Neural progenitor cell (in vitro differentiated cells): Measurements from ENCODE around the gene RPE.

GRCh38 chr2:209146607-209146979 is 277.3 kb upstream of the MAP2 start:
- RAMPAGE, long total RNA = no peak

- RAMPAGE, long total RNA = no peak
Observed at GRCh38 chr2:209426210-209426774, 2.4 kb downstream of the MAP2 start.

DNA sequence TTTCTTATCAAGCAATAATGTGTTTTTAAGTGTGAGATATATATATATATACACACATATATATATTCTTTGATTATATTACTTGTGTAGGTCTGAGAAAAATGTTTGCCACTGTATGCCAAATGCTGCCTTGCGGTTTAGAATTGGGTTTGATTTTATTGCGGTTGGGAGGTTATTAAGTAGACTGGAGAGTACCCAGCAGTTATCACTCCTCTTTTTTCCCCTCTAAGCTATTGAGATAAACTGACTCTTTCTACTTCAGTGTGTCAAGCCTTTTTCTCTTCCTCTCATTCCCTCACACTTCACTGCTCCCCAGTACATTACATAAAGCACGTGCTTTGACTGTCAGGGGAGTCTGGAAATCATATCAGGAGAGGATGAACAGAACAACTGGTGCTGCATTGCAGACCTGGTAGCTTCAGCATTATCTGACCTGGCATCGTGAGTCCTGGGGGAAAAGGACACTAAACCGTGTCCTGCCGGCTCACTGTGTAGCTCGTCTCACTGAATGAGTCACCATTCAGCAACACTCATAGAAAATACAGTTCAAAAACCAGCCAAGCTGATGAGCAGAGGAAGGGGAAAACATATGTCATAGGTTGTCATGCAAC is 108.6 kb upstream of the UNC80 start:
- RAMPAGE, long total RNA = no peak

DNA sequence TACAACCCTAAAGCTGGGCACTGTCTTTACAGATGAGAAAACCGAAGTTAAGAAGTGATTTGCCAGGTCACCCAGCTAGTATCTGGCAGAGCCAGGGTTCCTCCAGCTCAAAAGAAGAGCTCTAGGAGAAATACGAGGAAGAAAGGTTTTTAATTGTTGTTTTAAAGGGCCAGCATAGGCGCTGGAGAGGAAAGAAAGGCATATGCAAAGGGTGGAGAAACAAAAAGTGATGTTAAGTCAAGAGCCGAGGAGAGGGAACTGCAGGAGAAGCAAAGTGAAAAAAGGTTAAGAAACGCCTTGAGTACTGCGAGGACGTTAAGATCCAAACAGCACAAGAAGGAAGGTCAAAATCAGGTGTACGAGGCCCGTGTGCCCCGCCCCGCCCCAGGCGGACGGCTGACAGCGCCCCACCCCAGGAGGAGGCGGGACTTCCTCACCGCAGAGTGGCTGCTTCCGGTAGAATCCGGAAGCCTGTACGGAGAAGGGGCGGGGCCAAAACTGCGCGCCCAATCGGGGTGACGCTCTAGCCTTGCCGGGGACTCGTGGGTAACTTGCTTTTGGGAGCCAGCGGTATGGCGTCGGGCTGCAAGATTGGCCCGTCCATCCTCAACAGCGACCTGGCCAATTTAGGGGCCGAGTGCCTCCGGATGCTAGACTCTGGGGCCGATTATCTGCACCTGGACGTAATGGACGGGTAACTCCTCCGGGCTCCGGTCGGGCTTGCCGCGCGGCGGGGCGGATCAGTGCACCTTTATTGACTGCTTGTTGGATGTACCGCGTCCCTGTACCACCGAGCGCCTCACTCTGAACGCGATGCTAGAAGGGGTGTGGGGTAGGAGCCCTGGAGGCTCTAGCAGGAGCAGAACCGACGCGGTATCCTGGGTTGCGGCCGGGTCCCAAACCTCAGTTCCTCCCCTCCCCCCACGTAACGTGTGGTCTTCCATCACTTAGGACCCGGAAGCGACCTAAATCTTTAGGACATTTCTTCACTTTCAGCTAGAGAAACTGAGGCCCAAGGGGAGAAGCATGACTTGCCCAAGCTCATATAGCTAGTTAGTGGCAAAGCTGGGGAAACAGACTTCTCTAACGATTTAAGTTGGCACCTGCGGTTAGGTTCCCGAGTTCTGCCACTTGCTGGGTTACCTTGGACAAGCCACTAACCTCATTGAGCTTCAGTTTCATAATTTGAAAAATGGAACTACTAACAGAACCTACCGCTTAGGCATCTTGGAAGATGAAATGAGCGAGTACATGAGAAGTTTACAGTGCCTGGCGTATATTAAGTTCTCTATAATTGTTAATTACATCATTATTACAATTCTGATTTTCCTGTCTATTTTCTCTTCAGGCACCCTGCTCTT is at the start of gene RPE:
TSS of gene RPE (plus strand) at position 549 of the 1,361 bp plus-strand sequence.
- RAMPAGE, long total RNA = no peak

DNA sequence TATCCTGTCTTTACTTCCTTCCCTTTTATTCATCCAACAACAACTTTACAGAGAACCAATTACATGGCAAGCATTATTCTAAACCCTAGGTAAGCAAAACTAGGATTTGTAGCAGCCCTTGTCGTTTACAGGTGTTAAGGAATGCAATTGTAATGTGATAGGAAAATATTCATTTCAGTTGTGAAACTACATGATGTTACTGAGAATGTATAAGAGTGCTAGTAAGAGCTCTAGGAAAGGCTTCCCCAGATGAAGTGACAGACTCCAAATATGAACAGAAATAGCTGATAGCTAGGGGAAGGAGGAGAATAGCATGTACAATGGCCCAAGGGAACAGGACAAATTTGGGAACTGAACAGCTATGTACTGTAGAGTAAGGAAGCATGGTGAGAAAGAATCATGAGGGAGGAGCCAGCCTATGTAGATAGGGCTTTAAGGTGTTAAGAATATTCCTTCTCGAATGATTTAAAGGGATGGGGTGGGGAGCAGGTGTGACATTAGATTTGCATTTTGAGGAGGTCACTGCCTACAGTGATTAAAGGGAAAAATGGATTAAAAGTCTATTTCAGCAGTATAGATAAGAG is 31.7 kb downstream of the RPE start:
- RAMPAGE, long total RNA = no peak

- RAMPAGE, long total RNA = no peak
Observed at GRCh38 chr2:210050319-210050750, 47.9 kb downstream of the RPE start.

- RAMPAGE, long total RNA = no peak
Observed at GRCh38 chr2:210141081-210141539, 30.1 kb downstream of the KANSL1L start.

- RAMPAGE, long total RNA = no peak
Observed at GRCh38 chr2:210207368-210207859, 17.8 kb downstream of the ACADL start.

- RAMPAGE, long total RNA = no peak
Observed at GRCh38 chr2:210544975-210545456, 11.4 kb upstream of the CPS1 start.

DNA sequence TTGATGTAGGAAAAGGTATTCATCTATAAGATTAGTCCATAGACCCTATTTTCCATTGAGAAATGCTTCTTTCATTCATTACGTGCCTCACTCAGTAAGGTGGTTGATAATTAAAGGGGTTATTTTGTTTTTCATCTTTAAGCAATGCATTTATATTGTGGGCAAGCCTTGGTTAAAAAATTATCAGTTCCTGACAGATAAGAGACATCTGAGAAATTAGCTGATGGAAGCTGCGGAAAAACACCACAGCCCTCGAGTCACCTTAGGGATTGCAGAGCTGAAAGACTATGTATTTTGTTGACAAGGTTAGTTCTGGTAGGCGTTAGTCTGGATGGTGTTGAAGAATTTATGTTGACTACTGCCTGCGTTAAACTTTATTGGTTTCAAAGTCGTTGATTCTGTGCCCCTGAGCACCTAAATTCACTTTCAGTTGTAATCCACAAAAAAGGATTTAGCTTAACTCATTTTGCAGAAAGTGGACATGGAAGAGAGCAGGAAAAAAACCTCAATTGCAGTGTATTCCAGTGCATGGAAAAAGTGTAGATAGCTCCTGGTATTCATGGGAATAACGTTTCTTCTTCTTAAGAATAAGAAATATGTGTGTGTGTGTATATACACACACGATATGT is 18.6 kb downstream of the CPS1 start:
- RAMPAGE, long total RNA = no peak

DNA sequence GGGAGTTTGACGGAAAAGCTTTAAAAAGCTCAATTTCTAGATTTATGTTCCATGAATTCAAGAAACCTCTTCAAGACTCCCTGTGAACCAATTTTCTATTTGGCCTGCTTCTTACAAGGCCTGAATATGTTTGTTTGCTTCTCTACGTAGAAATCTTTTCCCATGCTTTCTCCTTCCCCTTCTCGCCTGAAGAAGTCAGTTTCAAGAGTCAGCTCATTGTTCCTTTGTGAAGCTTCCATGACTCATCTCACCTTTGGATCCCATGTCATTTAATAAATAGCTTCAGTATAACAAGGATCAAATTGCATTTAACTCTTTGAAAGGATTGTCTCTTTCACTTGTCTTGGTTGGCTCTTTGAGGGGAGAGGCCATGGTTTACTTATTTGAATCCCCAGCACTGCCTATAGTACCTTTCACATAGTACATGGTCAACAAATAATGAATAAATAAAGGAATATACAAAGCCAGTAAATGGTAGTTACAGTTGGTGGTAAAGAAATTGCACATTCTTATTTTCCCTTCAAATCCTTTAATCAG is 28.5 kb downstream of the CPS1 start:
- RAMPAGE, long total RNA = no peak

DNA sequence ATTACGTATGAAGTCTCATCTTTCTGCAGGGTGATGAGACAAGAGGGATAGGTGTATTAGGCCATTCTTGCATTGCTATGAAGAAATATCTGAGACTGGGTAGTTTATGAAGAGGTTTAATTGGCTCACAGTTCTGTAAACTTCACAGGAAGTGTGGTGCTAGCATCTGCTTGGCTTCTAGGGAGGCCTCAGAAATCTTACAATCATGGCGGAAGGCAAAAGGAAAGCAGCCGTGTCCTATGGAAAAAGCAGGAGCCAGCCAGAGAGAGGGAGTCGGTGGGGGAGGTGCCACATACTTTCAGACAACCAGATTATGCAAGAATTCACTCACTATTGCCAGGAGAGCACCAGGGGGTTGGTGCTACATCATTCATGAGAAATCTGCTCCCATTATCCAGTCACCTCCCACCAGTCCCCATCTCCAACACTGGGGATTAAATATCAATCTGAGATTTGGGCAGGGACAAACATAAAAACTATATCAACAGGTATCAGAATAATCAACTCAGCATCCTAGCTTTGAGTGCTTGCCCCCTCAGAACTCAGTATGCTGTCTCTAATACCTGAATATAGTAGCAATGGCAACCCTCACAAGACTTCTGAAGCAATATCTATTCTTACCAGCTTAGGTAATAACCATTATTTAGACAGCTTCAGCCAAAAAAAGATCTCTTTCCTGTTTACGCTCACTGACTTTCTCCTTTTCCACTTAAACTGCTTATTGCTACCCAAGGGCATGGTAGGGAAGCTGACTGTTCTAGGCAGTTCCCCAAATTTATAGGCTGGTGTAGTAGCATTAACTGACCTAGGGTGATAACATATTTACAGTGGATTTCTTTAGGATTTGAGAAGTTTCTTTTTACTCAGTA is 64.2 kb downstream of the CPS1 start:
- RAMPAGE, long total RNA = no peak

DNA sequence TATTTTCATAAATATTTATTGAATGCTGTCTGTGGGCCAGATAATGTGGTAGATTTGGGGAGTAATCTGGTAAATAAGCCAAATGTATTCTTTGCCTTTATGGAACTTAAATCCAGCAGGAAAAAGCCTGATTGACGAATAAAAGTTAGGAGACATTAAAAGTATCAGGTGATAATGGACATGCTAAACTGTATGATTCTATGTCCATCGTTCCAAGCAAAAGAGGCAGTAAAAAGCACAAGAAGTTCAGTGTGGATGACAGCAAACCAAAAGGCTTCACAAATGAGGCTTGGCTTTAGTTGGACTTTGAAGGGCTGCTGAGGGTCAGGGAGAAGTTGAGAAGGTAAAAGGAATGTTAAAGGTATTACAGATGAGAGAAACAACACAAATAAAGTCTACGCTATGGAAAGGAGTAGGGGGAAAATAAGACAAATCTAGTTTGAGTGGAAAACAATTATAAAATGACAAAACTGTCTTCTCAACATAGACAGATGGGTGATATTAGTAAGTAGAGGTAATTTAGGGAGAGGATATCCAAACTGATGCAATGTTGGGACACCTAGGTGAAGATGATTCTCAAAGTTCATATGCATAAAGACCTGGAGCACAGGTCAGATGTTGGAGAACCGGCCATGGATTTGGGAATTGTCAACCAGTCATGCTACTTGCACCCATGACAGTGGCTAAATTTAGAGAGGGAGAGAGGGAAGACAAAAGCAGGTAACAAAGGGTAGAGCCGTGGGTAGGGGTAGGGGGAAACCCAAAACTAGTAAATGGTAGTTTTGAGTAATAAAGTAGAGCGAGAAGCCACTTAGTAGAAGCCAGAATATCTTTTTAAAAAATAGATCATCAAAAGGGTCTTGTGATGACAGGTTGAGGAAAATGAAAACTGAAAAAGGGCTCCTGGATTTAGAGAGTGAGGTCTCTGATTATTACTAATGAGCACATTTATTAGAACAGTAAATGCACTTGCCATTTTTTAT is 80.4 kb downstream of the CPS1 start:
- RAMPAGE, long total RNA = no peak

DNA sequence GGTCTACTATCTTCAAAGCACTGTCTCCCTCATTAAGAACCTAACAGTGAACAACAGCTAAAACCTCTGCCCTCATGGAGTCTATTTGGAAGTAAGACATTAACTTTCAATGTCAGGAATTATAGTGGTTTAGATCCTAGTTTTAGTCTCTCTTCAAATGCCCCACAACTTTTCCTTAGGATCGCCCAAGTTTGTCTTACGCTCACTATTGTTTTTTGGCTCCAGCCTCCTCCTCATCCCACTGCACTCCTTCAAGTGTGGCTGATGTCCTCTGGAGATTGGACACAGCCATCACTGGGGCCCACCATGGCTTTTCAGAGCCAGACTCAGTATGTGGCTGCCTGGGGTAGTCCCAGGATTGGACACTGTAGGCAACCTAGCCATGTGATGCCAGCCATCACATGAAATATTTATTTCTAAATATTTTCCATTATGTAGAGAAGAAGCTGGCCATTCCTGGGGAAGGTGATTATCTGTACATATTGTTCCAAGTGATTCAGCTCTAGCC is 290.7 kb downstream of the CPS1 start:
- RAMPAGE, long total RNA = no peak

DNA sequence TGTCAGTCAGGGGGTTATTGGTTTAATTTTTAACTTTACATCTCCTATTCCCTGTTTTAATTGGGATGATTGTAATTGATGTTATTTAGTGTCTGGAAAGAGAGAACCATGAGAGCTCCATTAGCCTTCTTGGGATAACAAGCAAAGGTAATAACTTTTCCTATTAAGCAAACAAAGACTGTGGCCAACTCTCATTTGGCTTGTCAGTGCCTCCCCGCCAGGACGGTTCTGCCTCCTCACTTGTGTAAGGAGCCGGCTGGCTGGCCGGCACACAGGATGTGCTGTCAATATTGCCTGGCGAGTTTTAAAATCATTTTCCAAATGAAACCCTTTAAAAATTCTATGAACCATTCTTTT is 898.2 kb downstream of the CPS1 start:
- RAMPAGE, long total RNA = no peak

- RAMPAGE, long total RNA = no peak
Observed at GRCh38 chr2:213238653-213239659, 45.3 kb upstream of the SPAG16 start.

- RAMPAGE, long total RNA = no peak
Observed at GRCh38 chr2:214808939-214809328, 549 bp downstream of the BARD1 start.

GRCh38 chr2:215344600-215345096 is 32.8 kb downstream of the ATIC start:
- RAMPAGE, long total RNA = no peak

GRCh38 chr2:215346681-215347033 is 34.8 kb downstream of the ATIC start:
- RAMPAGE, long total RNA = no peak

DNA sequence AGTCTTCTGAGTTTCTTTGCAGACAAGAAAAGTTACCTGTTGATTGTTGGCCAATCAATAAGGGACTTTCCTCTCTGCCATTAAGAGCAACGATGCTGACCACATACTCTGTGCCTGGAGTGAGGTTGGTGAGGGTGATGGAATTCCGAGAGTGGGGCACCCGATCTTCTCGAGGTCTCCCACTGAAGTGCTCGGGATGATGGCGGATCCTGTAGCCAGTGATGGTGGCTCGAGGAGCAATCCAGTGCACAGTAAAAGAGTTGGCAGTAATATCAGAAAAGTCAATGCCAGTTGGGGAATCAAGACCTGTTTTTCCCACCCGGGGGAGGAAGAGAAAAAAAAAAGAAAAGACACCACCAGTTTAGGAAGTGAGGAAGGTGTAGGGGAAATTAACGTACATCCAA is 49.2 kb downstream of the FN1 start:
- RAMPAGE, long total RNA = no peak